ENCODE measurements around the gene SGCG.

GRCh38 chr13:19149789-19150021 lies 31.9 kb downstream of the TUBA3C start:
- PRO-cap, result no peak
- RAMPAGE, long total RNA, 2 experiments, result no peak in any of the 2 experiments

DNA sequence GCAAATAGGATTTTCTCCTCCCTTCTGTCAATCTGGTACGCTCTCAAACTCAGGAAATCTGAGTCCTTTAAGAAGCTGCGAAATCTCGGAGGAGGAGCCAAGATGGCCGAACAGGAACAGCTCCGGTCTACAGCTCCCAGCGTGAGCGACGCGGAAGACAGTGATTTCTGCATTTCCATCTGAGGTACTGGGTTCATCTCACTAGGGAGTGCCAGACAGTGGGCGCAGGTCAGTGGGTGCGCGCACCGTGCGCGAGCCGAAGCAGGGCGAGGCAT lies 64.7 kb downstream of the TPTE2 start:
- PRO-cap, result no peak
- RAMPAGE, long total RNA, 2 experiments, result no peak in any of the 2 experiments

GRCh38 chr13:19862019-19862310 lies 1.5 kb downstream of the ZMYM5 start:
- PRO-cap, result no peak
- RAMPAGE, long total RNA, 2 experiments, result no peak in any of the 2 experiments

- PRO-cap, result unidirectional peak, plus-strand start at chr13:19959174; bidirectional peak, plus-strand start at chr13:19959456, minus-strand start at chr13:19959399
- RAMPAGE, long total RNA, 2 experiments, result no peak in any of the 2 experiments
Measured at GRCh38 chr13:19959131-19959929, 803 bp downstream of the ZMYM2 start.

DNA sequence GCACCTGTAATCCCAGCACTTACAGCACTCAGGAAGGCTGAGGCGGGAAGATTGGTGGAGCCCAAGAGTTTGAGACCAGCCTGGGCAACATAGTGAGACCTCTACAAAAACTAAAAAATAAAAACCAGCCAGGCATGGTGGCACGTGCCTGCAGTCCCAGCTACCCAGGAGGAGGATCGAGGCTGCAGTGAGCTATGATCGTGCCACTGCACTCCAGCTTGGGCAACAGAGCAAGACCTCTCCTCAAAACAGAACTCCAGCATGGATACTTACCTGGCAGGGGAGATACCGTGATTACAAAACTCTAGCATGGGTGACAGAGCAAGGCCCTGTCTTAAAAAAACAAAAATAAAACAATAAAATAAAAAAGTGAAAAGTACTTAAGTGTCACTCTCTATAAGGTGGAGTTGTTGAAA lies 95.3 kb downstream of the GJA3 start:
- PRO-cap, result no peak
- RAMPAGE, long total RNA, 2 experiments, result no peak in any of the 2 experiments

GRCh38 chr13:20118541-20119603 lies 42.0 kb downstream of the GJA3 start:
- PRO-cap, result bidirectional peak, plus-strand start at chr13:20119075, minus-strand start at chr13:20118975; bidirectional peak, plus-strand start at chr13:20119403, minus-strand start at chr13:20119232
- RAMPAGE, long total RNA, 2 experiments, result no peak in any of the 2 experiments

- PRO-cap, result no peak
- RAMPAGE, long total RNA, 2 experiments, result no peak in any of the 2 experiments
Measured at GRCh38 chr13:20174561-20175393, 13.9 kb upstream of the GJA3 start.

DNA sequence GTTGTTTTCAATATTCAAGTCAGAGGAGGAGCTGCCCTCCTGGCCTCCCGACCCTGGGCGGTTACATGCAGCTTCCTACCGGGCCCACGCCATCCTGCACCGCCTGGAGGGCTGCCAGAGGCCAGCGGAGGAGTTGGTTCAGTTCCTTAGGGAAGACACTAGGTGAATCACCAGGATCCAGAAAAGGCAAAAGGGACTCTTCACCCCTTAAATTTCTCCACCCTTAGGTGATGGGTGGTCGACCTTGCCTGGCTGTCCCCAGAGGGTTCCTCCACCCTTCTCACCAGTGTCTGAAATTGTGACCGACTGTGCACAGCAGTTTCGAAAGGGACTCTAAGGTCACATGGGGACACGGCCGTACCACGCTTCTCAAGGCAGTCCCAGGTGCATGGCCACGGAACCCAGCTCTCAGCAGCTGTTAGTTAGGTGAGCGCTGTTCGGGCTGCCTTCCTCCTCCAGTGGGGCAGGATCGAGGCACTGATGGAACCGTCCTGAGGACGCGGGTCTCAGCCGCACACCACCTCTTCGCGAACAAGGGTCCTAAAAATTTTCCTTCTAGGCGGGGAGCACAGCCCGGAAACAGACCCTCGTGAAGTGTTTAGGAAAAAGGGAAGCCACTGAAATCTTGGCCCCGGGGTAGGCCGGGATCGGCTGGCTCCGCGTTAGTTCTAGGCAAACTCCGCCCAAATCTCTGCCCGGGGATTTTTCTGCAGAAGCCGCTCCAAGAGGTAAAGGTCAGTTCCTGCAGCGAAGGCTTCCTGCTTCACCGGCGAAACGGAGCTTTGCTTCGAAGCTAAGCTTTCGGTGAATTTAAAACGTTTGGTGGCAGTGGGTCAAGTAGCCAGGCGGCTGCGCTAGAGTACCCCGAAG lies 903 bp downstream of the GJB2 start:
- PRO-cap, result no peak
- RAMPAGE, long total RNA, 2 experiments, result no peak in any of the 2 experiments

GRCh38 chr13:20219368-20219750 lies 12.8 kb downstream of the GJB6 start:
- PRO-cap, result no peak
- RAMPAGE, long total RNA, 2 experiments, result no peak in any of the 2 experiments

- PRO-cap, result no peak
- RAMPAGE, long total RNA, 2 experiments, result no peak in any of the 2 experiments
Measured at GRCh38 chr13:20390507-20391282, 135.0 kb downstream of the CRYL1 start.

- PRO-cap, result no peak
- RAMPAGE, long total RNA, 2 experiments, result no peak in any of the 2 experiments
Measured at GRCh38 chr13:20424856-20425650, 100.6 kb downstream of the CRYL1 start.

DNA sequence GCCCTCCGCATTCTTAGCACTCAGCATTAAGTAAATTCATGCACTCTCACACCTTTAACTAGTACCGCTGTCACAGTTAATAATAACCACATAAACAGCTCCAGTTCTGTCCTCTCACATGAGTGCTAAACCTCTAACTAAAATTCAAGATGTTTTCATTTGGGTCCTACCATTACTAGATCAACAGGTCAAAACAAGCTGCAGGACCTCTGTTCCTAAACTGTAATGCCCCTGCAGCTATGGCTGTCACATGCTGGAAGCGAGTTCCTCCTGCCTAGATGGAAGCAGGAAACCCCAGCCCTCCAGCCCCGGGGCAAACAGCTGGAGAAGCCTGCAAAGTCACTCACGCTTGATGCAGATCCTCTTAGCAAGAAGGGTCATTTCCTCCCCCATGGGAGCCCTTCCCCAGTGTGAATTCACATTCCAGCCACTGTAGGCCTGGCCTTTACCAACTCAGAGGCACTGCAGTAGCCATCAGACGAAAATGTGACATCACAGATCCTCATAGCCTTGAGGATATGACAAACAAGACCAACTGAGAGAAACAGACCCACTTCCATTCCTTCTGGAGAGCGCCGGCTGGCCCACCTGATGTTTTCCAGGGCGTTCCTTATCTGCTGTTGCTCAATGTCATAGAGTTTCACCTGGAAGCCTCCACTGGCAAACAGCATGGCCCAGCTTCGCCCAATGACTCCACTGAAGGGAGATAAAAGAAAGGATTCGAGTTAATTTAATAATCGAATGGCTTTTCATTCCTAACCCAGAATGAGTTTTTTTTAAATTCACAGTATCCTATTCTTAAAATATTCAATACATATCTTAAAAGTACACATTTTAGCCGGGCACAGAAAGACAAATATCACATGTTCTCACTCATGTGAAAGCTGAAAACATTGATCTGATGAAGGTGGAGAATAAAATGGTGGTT lies 13.5 kb downstream of the CRYL1 start:
- PRO-cap, result no peak
- RAMPAGE, long total RNA, 2 experiments, result no peak in any of the 2 experiments

DNA sequence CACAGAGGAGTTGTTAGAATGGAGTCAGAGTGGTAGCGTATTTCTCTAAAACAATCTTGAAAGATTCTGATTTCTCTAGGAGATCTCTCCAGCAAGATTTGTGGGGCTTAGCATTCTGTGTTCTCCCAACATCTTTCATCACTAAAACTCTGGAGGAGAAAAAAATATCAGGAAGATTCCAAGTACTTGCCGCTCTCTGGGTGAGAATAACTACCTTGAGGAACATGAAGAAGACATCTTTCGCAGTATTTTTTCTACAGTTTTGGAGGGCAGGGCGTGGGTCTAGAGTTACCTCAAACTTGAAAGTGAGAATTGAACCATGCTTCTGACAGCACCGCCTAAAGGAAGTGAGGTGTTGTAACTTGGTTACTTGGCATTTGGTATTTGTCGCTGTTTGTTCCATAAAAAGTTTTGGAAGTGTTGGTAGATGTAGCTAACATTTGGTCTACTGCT lies 134.1 kb downstream of the MRPL57 start:
- PRO-cap, result no peak
- RAMPAGE, long total RNA, 2 experiments, result no peak in any of the 2 experiments

DNA sequence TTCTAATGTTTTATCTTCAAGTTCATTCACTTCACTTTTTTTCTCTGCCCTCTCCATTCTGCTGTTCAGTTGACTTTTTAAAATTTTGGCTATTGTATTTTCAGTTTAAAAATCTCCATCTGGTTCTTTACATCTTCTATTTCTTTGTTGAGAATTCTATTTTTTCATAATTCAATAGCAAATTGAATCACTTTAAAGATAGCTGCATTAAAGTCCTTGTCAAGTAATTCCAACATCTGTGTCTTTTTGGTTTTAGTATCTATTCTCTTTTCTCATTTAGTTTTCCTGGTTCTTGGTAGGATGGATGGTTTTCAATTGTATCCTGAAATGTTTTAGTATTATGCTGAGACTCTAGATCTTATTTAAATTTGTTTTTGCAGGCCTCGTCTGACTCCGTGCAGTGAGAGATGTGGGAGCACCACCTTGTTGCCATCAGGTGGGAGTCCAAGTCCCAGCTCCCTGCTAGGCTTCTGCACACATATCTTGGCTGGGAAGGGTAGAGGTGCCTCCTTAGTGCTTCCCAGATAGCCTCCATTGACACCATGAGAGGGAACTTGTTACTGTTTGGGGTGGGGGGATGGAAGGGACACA lies 29.2 kb downstream of the ZDHHC20 start:
- PRO-cap, result no peak
- RAMPAGE, long total RNA, 2 experiments, result no peak in any of the 2 experiments

- PRO-cap, result no peak
- RAMPAGE, long total RNA, 2 experiments, result no peak in any of the 2 experiments
Measured at GRCh38 chr13:21735804-21736576, 65.1 kb downstream of the FGF9 start.

GRCh38 chr13:21985998-21986356 lies 315.1 kb downstream of the FGF9 start:
- PRO-cap, result no peak
- RAMPAGE, long total RNA, 2 experiments, result no peak in any of the 2 experiments

- PRO-cap, result no peak
- RAMPAGE, long total RNA, 2 experiments, result no peak in any of the 2 experiments
Measured at GRCh38 chr13:22462096-22462664, 718.6 kb upstream of the SGCG start.

- PRO-cap, result no peak
- RAMPAGE, long total RNA, 2 experiments, result no peak in any of the 2 experiments
Measured at GRCh38 chr13:23180606-23181296, at the start of gene SGCG. SGCG (plus strand) TSS chr13:23180979.

GRCh38 chr13:23467019-23467562 lies 33.6 kb upstream of the SACS start:
- PRO-cap, result no peak
- RAMPAGE, long total RNA, 2 experiments, result no peak in any of the 2 experiments

- PRO-cap, result no peak
- RAMPAGE, long total RNA, 2 experiments, result no peak in any of the 2 experiments
Measured at GRCh38 chr13:23578435-23579031, 8.3 kb downstream of the TNFRSF19 start.